Bronchial epithelial cell (primary cell): ENCODE results near the gene ADD1.

- RRBS, 2 experiments: 91 to 100% methylated on average over 5 to 8 of the region's 48 CpGs
Observed at GRCh38 chr4:1740218-1741546, 19.4 kb downstream of the TACC3 start.

- RRBS, 2 experiments: 19 to 45% methylated on average over 4 of the region's 10 CpGs
Observed at GRCh38 chr4:1750754-1751264, 29.5 kb downstream of the TACC3 start.

- RRBS, 2 experiments: 1 to 3% methylated on average over 30 to 33 of the region's 63 CpGs
Observed at GRCh38 chr4:1767562-1768344, 25.3 kb upstream of the FGFR3 start.

- RRBS, 2 experiments: 83% methylated on average over 3 of the region's 22 CpGs; no CpG with 5 or more reads in 1 of the 2 experiments
Observed at GRCh38 chr4:1842948-1843643, 12.9 kb downstream of the LETM1 start.

DNA sequence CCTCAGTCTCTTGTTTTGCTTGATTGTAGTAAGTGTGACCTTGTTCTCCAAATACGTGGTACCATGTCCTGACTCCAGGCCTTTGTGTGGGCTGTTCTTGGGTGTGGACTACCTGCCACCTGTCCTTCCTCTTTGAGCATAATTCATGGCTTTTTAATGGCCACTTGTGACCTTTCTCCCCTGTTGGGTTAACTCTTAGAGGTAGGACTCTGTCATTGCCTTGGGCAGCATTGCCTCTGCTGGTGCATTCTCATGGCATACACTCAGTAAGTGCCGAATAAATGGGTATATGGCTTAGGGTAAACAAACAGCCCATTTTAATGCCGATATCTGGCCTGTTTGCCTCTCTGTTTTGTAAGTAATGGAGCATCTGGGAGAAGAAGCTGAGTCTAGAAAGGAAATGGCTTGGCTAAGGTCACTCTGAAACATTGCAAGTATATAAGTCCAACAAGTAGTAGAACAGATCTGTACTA lies 3.1 kb downstream of the NSD2 start:
- RRBS, 2 experiments: no CpG with 5 or more reads among the region's 3 CpGs

- RRBS, 2 experiments: no CpG with 5 or more reads among the region's 19 CpGs
Observed at GRCh38 chr4:2248548-2249183, 6.7 kb upstream of the HAUS3 start.

- RRBS, 2 experiments: no CpG with 5 or more reads among the region's 11 CpGs
Observed at GRCh38 chr4:2257466-2257923, 4.4 kb downstream of the MXD4 start.

GRCh38 chr4:2260974-2261654 lies 795 bp downstream of the MXD4 start:
- RRBS, 2 experiments: 1% methylated on average over 48 of the region's 67 CpGs

DNA sequence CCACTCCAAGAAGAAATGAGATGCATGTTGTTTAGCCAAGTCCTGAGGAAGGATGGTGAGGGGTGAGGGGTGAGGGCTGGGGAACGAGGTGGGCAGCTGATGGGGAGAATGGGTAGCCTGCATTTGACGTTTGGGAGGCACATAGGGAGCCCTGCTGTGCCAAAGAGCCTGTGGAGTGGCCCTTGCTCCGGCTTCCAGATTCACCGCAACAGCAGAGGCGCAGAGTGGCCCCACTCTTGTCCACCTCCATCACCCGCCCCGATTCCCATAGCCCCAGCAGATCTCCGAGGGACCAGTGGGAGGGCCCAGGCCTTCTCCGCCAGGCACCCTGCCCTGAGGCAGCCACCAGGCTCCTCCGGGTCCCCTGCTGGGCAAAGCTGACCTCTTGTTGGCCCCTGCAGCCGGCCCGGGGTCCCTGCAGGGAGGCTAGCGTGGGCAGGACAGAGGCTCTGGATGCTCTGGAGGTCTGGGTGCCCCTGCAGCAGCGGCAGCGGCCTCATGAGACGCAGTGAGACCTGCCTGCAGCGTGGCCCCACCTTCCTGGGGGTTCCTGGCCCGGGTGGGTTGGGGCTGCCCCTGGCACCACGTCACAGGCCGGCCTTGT lies 8.3 kb upstream of the MXD4 start:
- RRBS, 2 experiments: 41 to 65% methylated on average over 3 to 5 of the region's 20 CpGs

GRCh38 chr4:2296431-2297338 lies 34.8 kb upstream of the MXD4 start:
- RRBS, 2 experiments: 72 to 75% methylated on average over 9 to 11 of the region's 30 CpGs

- RRBS, 2 experiments: no CpG with 5 or more reads among the region's 34 CpGs
Observed at GRCh38 chr4:2401853-2402720, 16.4 kb downstream of the ZFYVE28 start.

GRCh38 chr4:2516317-2516924 lies 20.0 kb upstream of the FAM193A start:
- RRBS, 2 experiments: no CpG with 5 or more reads among the region's 2 CpGs

- RRBS, 2 experiments: 1 to 2% methylated on average over 24 to 28 of the region's 48 CpGs
Observed at GRCh38 chr4:2535237-2535933, 1.1 kb upstream of the FAM193A start.

DNA sequence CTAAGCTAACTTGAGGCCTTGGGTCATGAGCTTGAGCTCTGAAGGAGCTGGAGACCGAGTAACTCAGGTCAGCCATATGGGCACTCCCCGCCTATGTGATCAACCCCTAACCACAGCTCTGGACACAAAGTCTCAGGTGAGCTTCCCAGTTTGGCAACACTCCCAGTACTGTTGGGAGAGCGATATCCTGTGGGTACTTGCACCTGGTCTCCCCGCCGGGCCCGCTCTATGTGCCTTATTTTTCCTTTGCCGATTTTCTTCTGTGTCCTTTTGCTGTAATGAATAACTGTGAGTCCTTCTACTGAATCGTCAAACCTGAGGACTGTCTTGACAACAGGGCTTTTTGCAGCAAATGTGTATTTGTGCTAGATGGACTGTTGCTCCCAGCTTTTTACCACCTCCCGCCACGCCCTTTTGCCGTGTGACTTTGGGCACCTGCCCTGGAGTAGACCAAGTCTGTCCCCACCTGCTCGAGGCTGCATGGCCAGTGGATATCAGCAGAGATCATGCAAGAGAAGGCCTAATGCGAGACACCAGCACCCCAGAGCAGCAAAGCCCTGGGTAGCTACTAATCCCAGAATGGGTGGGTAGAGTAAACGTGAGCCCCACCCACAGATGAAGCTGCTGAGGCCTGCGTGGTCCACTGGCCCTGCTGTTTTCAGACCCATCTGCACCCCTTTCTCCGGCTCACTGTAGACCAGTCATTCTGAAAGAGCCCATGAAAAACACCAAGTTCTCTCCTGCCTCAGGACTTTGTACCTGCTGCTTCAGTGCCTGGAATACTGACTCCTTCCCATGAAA lies 4.8 kb upstream of the TNIP2 start:
- RRBS, 2 experiments: no CpG with 5 or more reads among the region's 16 CpGs

GRCh38 chr4:2761503-2762023 lies 5.4 kb upstream of the TNIP2 start:
- RRBS, 2 experiments: 35 to 50% methylated on average over 3 of the region's 8 CpGs

- RRBS, 2 experiments: no CpG with 5 or more reads among the region's 12 CpGs
Observed at GRCh38 chr4:2790436-2790910, 2.4 kb upstream of the SH3BP2 start.

- RRBS, 2 experiments: 37 to 39% methylated on average over 3 of the region's 20 CpGs
Observed at GRCh38 chr4:2806167-2806909, 13.5 kb downstream of the SH3BP2 start.

DNA sequence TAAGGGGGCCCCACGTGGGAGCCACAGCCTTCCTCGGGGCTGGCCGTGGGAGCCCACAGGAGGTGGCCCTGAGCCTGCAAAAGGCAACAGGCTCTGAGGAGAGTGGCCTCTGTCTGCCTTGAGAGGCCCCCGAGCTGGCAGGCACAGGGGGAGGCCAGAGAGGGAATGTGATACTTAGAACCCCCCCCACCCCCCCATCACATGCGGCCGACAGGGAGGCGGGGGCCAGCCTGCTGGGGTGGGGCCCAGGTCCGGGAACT lies 19.6 kb downstream of the SH3BP2 start:
- RRBS, 2 experiments: no CpG with 5 or more reads among the region's 8 CpGs

GRCh38 chr4:2836827-2837285 lies 6.8 kb upstream of the ADD1 start:
- RRBS, 2 experiments: no CpG with 5 or more reads among the region's 8 CpGs

- RRBS, 2 experiments: under 1 to 1% methylated on average over 34 of the region's 76 CpGs
Observed at GRCh38 chr4:2843544-2844130, at the start of gene ADD1. Gene ADD1 (plus strand): TSS chr4:2843844.